ENCODE measurements around the gene MAN2A2.

- RRBS, 2 experiments, result no CpG with 5 or more reads among the region's 25 CpGs
Measured at GRCh38 chr15:90642421-90643191, 74.5 kb upstream of the BLM start.

GRCh38 chr15:90645819-90646404 is 71.2 kb upstream of the BLM start:
- RRBS, 2 experiments, result no CpG with 5 or more reads among the region's 22 CpGs

DNA sequence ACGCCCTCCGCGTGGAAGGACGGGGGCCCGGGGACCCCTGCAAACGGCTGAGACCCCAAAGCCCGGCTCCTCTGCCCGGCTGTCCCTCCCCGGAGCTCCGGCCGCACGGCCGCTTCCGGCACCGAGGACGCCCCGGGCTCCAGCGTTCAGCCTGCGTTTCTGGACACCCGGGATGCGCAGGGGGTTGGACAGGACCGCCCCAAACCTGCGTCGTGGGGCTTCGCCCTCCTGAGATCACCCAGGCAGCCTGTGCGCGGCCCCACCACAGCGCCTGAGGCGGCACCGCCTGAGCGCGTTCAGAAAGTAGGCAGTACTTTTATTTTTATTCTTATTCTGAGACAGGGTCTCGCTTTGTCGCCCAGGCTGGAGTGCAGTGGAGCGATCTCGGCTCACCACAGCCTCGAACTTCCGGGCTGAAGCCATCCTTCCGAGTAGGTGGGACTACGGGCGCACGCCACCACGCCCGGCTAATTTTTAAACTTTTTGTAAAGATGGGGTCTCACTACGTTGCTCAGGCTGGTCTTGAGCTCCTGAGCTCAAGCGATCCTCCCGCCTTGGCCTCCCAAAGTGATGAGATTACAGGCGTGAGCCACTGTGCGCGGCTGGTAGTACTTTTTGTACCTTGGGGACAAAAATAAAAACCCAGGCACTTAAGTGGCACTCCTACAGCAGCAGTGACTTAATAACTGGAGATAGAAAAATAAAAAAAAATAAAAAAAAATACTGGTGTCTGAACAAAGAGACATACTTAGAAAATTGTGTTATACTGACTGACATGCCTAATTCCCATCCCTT is 51.4 kb upstream of the BLM start:
- RRBS, 2 experiments, result 0 to 3% methylated on average over 6 to 10 of the region's 50 CpGs

DNA sequence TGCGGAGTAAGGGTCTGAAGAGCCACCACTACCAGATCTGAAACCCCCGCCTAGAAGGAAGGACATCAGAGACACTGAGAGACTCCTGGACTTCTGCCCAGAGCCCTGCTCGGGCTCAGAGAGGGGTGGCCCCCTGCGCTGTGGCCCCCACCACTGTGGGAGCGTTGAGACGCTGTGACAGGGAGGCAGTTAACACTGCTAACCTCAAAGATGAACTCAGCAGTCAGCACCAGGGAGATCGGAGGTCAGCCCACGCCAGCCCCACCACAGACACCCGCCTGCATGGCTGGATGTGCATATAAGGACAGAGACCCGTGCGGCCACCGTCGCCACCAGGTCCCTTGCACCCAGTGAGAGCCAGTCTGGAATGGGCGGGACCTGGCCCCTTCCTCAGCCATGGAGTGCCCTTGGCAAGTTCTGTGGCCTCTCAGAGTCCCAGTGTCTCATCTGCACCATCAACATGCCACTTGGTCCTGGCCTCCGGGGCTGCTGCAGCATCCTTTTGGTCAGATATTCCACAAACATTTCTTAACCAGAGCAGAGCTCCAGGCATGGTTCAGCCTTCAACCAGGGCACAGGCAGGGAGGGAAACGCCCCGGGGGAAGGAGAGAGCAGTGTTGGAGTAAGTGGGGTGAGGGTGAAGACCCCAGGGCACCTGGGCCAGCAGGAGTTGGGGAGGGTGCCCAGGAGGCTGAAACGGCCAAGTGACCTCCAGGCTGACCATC is 48.5 kb upstream of the FURIN start:
- RRBS, 2 experiments, result 42% methylated on average over 3 of the region's 18 CpGs; no CpG with 5 or more reads in 1 of the 2 experiments

DNA sequence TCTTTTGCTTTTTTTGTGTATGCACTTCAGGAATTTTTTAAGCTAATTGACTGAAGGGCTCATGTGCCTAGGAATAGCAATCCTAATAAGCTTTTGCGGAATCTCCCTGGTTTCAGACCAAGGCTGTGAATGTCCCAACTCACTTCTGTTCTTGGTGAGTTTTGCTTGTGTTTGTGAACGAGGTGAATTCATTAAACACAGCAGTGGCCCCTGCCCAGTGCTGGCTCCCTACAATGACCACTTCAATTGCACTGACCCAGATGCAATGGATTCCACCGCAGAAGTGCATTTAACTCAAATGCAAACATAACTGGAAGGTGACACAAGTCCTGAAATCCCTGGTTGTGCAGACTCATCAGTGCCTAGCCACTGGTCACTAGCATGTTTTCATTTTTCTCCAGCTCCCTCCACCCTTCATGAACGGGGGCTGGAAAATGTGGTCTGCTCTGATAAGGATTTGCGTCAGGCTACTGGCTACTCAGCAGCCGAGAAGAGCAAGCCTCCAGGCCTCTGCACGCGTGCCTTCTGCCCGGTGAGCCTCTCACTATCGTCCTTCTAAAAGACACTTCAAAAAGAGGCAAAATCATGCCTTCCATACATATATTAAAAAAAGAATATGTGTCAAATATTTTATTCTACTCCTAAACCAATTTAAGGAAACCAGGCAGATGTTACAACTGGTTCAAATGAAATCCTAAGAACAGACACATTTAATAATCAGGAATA is 27.5 kb upstream of the FURIN start:
- RRBS, 2 experiments, result no CpG with 5 or more reads among the region's 10 CpGs

- RRBS, 2 experiments, result under 1 to 4% methylated on average over 33 to 40 of the region's 86 CpGs
Measured at GRCh38 chr15:90902822-90903672, at the start of gene MAN2A2. Gene MAN2A2, plus strand, starts transcription at chr15:90903302.

GRCh38 chr15:90955492-90955926 is 825 bp downstream of the RCCD1 start:
- RRBS, 2 experiments, result no CpG with 5 or more reads among the region's 16 CpGs

DNA sequence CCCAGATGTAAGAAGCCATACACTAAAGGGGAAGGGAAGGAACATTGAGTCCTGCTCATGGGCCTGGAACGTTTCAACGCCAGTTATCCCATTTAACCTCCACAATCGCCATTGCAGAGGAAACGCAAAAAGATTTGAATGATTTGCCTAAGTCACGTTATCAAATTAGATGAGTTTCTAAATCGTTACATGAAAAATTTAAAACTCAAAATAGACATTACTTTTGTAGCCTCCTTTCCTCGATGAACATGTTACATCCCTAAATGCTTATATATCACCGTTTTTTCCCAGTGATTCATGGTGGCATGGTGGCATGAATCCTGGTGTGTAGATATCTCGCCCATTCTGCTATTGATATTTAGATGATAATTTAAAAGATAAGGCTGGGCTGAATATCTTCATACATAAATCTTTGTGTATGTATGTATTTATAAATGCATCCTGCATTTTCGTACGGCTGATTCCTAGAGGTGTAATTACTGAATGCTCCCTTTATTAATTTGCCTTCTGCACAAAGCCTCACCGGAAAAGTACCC is 741 bp upstream of the PRC1 start:
- RRBS, 2 experiments, result no CpG with 5 or more reads among the region's 12 CpGs

- RRBS, 2 experiments, result no CpG with 5 or more reads among the region's 14 CpGs
Measured at GRCh38 chr15:91005453-91006228, 11.3 kb upstream of the PRC1 start.

- RRBS, 2 experiments, result 2 to 14% methylated on average over 4 of the region's 13 CpGs
Measured at GRCh38 chr15:91055861-91056474, 33.6 kb upstream of the VPS33B start.

- RRBS, 2 experiments, result no CpG with 5 or more reads among the region's 7 CpGs
Measured at GRCh38 chr15:91116113-91116831, 16.2 kb downstream of the SV2B start.

DNA sequence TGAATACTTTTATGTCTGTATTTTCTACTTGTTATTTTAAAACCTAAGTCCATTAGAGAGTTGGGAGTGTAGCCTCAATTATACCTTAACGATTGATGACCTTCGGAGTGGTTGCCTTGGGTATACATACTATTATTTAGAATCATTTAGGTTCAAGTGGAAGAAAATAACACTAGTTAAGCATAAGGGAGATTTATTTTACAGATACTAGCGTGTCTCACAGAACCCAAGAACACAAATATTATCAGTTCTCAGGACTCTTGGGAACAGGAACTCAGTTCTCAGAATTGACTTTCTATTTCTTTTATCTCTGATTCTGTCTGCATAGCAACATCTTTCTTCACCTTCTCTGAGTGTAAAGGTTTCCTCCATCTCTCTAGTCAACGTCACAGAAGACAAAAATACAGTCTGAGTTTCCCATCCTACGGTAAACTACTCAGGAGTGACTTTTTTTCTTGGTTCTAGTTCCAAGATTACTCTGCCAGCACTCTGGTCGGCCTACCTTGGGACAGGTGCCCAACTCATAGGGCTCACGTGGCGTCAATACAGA is 220.0 kb downstream of the SV2B start:
- RRBS, 2 experiments, result no CpG with 5 or more reads among the region's 8 CpGs

DNA sequence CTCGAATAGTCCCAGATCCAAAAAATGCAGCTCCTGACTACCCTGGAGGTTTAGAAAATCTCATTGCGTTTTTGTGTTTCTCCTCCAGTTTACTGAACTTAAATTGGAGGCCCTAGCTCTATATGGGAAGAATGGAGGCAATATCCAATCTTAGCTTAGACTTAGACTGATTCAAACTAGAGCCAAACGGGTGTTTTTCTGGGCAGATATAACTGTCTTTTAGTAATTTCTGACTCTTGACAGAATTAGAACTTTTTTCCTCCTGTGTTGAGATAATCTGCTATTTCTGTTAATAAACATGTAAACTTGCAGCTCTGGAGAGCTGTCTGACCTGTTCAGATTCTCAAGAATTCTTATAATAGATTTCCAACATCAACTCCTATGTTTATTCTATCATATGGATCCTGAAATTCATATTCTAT is 357.2 kb upstream of the SLCO3A1 start:
- RRBS, 2 experiments, result no CpG with 5 or more reads among the region's 3 CpGs

DNA sequence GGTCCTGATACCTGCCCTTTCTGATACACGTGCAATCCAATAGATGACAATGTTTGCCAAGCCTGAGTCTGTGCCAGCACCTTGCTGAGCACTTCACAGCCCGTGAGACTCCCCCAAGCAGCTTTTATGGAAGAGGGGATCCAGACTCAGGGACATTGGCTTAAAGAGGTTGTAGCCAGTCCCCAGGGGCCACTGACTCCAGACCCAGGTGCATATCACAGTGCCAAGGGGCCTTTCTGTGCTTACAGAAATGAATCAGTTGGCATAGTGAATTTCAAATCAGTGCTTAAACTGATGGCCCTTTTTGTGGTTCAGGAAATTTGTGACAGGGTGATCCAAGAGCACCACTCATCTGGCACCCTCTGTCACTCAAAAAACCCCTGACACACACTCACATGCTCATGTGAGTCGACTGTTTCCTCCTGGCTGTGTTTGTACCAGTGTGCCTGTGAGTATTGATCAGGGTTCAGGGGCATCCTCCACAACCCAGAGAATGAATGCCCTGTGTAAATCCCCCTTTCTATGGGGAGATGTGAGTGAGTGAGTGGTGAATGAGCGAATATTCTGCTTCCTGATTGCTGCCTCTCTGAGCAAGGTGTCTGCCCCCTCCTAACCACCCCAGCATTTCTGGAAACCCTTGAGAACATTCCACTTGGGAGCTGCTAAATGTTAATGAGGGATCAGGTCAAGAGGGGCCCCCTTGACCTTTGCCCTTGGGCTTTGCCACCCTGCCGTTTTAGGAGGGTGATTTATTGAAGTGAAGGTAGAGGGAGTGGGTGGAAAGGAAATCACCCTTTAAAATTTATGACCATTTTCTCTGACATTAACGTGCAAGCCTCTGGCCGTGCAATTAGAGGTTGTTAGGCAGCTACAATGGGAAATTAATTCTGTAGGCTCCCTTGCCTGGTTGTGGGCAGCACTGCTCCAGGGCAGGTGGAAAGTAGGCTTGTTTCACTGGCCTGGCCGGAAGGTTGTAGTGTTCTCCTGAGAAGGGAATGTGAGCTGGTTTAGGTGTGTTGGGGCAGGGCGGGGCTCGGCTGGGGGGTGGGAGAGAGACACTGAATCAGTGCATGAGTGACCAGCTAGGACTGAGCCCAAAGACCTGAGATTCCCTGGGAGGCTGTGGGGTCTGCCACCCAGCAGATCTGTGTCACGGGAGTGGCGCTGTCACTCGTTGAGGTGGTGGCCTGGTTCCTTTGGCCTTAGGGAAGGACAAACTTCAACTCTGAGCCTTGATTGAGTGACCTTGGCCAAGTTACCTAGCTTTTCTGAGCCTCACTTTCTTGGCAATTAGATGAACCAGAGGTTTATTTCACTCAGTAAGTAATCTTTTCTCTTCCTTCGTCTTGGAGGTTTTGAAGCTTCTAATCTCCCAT is 87.2 kb downstream of the SLCO3A1 start:
- RRBS, 2 experiments, result no CpG with 5 or more reads among the region's 14 CpGs

GRCh38 chr15:91947740-91948927 is 94.6 kb downstream of the SLCO3A1 start:
- RRBS, 2 experiments, result no CpG with 5 or more reads among the region's 19 CpGs

GRCh38 chr15:92006888-92007684 is 153.6 kb downstream of the SLCO3A1 start:
- RRBS, 2 experiments, result no CpG with 5 or more reads among the region's 10 CpGs

DNA sequence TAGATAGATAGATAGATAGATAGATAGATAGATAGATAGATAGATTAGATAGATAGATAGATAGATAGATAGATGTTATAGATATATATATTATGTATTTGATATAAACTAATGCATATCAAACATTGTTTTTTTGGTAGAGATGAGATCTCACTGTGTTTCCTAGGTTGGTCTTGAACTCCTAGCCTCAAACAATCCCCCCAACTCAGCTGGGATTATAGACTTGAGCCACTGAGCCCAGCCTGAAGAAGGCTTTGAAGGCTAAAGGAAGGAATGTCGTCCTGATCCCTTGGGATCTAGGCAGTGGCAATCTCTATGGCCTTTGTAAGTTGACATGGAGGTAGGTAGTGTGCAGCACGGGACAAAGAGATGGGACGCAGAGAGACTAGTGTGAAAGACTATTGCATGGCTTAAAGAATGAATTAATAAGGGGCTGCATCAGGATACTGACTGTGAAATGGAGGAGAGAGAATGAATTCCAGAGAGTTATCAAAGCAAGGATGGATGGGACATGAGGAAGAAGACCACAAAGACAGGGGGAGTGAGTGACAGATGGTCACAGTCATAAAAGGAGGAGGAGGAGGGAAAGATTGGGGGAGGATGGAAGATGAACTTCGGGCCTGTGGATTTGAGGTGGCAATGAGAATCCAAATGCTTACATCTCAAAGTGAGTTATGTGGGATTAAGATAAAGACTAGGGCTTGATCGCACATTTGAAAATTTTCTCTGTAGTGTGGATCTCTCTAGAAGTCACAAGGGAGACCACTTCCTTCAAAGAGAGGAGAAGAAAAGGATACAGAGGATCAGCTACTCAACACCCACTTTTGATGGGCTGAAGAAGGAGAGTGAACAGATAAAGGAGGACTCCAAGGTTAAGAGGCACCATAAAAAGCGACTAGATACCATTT is 163.0 kb downstream of the SLCO3A1 start:
- RRBS, 2 experiments, result no CpG with 5 or more reads among the region's 6 CpGs

- RRBS, 2 experiments, result no CpG with 5 or more reads among the region's 6 CpGs
Measured at GRCh38 chr15:92074624-92075118, 221.2 kb downstream of the SLCO3A1 start.

DNA sequence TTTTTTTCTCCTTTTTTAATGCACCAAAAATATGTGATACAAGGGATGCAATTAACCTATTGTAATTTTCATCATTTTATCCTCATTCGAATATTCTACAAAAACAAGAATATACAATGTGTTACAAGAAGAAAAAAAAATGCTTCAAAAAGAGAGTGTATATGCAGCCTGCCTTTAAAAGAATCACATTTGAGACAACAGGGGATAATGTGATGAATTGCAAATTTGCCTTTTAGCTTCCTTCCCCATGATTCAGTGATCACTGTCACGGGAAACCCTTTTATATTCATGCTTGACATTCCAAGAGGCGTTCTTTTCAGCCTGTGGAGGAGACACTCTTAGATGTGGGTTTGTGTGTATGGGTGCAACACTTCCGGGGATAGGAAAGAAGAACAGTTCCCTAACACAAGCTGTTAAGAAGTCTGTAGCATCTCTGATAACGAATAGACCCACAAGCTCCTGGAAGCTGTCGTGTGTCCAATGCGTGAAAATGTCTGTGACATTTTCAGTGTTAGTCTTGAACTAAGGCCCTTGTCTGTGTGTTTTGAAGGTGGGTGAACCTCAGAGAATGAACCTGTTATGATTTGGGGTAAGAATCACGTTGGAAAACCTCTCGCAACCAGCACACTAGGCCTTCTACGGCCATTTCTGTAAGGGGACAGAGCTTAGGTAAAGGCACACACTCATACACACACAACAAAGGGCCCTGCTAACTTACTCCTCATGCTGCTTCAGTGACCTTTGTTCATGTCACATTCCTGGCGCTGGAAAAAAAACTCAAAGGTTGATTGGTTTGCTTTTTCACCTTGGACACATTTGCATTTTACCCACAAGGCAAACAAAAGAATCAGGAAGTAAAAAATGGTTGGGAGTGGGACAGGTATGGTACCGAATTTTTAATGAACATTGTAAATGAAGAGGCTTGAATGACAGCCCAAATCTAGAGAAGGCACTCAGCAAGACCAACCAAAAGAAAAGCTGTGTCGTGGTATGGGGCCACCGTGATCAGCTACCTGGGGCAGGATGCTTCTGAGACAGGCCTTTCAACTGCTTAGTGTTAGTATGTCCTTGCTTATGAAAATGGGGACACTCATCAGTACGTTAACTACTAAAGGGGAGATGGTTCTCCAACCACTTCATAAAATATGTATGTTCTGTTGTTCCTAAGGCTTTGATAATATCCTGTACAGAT is 229.1 kb upstream of the ST8SIA2 start:
- RRBS, 2 experiments, result no CpG with 5 or more reads among the region's 15 CpGs

DNA sequence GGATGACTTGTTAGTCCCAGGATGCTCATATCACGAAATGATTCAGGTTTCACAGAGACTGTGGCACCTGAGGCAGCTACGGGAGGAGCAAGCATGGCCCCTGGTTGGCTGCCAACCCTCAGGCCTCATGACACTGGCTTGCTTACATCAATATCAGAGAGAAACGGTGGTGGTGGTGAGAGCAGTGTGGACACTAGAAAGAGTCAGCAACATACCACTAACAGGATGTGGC is 209.0 kb upstream of the ST8SIA2 start:
- RRBS, 2 experiments, result no CpG with 5 or more reads among the region's 3 CpGs

Data from Panc1 (cell line).